NB4 (cell line): Measurements from ENCODE around the genes ZDHHC24, PC and RHOD.

- RRBS = no CpG with 5 or more reads among the region's 7 CpGs
Measured at GRCh38 chr11:66539209-66539686, 6.6 kb downstream of the ZDHHC24 start.

GRCh38 chr11:66545955-66546483 is at the start of gene ZDHHC24:
ZDHHC24 (minus strand) TSS chr11:66546048.
- RRBS = 1% methylated on average over 28 of the region's 50 CpGs

DNA sequence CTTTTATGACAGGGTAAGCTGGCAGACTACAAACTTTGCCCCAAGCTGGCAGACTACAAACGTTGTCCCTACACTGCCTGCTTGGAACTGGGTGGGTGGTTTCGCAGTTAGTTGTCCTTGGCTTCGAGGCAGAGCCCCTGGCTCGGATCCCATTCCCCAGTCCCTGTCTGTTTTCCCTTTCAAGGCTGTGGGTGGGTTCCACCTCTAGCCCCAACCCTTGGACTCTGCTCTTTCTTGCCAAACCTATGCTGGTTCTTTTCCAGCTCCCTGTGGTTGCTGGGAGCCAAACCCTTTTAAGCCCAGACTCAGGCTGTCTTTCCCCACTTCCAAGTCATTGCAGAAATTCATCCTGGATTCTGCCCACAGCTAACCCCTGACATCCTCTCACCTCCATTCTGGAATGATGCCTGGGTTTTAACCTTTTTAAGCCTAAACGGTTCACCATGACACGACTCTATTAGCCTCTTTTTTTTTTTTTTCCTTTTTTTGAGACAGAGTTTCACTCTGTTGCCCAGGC is 9.2 kb upstream of the RBM14 start:
- RRBS = no CpG with 5 or more reads among the region's 6 CpGs

GRCh38 chr11:66851569-66852212 is 5.2 kb upstream of the LRFN4 start:
- RRBS = no CpG with 5 or more reads among the region's 17 CpGs

GRCh38 chr11:66863508-66864128 is 6.8 kb downstream of the LRFN4 start:
- RRBS = no CpG with 5 or more reads among the region's 28 CpGs

GRCh38 chr11:66957956-66959031 is at the start of gene PC:
PC (minus strand) TSS chr11:66958383.
- RRBS = 2% methylated on average over 12 of the region's 118 CpGs

DNA sequence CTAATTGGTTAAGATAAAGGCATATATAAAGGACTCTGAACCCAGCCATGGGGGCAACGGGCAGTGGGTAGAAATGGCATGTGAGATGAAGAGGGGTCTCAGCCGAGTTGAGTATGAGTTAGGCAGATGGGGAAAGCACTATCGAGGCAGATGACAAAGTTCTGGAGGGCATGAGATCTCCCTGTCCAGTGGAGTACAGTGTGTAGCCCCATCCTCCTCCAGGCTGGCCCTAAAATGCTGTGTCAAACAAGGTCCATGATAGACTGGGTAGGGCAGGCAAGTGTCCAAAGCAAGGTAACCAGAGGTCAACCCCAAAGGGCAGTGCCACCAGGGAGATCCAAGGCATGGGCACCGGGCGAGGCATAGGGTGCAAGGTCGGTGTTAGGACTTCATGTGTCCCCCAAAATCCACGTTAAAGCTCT is 18.9 kb upstream of the SYT12 start:
- RRBS = no CpG with 5 or more reads among the region's 7 CpGs

DNA sequence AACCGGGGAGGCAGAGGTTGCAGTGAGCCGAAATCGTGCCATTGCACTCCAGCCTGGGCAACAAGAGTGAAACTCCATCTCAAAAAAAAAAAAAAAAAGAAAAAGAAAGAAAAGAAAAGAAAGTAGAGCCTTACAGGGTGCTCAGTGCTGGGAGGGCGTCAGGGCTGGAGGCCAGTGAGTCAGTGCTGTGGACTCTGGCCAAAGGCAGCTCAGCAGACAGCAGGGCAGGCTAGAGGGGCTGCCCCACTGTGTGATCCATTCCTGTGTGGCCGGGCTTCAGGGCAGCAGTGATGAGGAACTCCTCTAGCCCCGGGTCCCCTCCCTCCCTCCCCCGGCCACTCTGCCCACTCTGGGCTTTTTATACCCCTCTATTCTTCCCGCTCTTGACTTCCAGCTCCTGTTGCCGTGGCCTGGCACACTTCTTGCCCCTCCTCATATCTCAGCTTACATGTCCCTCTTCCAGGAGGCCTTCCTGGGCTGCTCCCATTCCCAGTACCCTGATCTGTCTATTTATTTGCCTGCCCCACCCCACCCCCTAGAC is 10.0 kb downstream of the SYT12 start:
- RRBS = no CpG with 5 or more reads among the region's 9 CpGs

DNA sequence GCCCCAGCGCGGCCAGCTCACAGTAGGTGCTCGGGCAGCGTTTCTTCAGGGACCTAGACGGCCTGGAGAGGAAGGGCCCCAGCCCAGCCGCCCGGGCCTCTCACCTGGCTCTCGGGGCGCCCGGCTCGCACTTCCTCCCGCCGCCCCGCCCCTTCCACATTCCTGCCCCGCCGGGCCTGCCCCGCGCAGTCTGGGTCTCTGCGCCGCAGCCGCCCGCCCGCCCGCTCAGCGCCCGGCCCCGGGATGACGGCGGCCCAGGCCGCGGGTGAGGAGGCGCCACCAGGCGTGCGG is at the start of gene RHOD:
TSS of gene RHOD (plus strand) at position 188 of the 291 bp plus-strand sequence.
- RRBS = 88% methylated on average over 11 of the region's 34 CpGs

DNA sequence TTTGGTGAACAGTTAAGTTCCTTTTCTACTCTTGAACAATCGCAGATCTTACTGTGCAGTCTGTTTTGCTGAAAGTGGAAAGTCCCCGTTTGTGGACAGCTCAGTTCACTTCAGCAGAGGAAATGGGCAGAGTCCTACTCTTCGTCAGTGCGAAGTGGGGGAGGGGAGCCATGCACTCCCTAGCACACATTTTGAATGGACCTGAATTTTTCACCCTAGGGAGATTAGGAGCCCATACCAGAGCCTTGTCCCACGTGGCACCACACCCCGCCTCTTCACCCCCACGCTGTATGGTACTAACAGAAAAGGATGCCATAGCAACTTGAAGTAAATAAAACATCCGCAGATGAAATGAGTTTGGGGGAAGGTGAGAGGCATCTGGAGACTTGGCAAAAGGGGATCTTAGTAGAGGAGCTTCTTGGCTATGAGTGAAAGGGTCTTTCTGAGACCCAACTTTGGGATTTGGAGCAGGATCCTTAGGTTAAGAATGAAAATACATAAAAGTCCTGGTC is 25.2 kb upstream of the GRK2 start:
- RRBS = no CpG with 5 or more reads among the region's 8 CpGs

- RRBS = no CpG with 5 or more reads among the region's 13 CpGs
Measured at GRCh38 chr11:67283491-67283960, 5.6 kb upstream of the ANKRD13D start.

- RRBS = under 1% methylated on average over 45 of the region's 74 CpGs
Measured at GRCh38 chr11:67288098-67289101, 703 bp upstream of the ANKRD13D start.

DNA sequence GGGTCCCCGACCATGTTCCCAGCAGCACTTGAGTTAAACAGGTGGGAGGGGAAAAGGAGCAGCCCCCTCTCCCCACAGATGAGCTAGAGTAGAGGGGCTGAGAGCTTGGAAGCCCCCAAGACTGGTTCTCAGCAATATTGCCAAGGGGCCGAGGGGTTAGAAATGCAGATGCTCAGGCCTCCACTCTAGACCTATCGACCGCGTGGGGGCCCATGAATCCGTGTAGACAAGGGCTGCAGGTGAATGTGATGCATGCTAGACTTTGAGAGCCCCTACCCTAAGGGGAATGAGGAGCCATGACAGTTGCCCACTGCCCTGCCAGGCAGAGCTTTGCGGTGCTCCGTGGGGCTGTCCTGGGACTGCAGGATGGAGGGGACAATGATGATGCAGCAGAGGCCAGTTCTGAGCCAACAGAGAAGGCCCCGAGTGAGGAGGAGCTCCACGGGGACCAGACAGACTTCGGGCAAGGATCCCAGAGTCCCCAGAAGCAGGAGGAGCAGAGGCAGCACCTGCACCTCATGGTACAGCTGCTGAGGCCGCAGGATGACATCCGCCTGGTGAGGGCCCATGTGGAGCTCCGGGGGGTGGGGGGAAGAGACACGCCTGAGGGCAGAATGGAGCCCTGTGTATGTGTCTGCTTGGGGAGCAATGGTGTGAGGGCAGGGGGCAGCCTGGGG is 1.3 kb downstream of the SSH3 start:
- RRBS = no CpG with 5 or more reads among the region's 15 CpGs

DNA sequence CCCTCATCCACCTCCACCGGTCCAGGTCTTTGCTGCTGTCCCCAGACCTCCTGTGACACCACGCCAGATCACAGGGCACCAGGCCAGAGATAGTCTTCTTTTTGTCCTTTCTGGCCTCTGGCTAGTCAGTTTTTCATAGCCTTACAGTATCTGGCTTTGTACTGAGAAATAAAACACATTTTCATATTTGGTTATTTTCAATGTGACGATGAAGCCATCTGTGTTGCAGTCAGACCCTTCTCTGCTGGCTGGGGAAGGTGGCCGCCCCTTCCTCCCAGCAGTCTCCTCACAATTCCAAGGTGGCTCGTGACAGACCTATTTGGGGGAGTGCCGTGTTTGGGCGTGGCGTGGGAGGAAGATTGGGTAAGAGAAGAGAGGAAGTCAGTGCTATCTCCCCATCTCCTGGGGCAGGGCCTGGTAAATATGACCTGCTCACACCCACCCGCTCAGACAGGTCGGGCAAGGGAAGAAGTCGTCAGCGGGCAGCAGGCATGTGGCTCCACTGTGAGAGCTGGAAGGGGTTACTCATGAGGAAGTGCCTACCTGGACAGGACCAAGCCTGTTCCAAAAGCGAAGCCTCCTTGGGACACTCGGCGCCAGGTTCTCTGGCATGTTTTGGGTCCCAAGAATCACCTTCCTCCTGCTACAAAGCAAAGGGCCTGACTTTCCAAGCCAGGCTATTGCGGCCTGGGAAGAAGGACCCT is 9.2 kb downstream of the SSH3 start:
- RRBS = no CpG with 5 or more reads among the region's 16 CpGs

GRCh38 chr11:67331635-67332391 is 21.5 kb downstream of the POLD4 start:
- RRBS = no CpG with 5 or more reads among the region's 5 CpGs

- RRBS = no CpG with 5 or more reads among the region's 7 CpGs
Measured at GRCh38 chr11:67356736-67357839, 3.7 kb upstream of the POLD4 start.

DNA sequence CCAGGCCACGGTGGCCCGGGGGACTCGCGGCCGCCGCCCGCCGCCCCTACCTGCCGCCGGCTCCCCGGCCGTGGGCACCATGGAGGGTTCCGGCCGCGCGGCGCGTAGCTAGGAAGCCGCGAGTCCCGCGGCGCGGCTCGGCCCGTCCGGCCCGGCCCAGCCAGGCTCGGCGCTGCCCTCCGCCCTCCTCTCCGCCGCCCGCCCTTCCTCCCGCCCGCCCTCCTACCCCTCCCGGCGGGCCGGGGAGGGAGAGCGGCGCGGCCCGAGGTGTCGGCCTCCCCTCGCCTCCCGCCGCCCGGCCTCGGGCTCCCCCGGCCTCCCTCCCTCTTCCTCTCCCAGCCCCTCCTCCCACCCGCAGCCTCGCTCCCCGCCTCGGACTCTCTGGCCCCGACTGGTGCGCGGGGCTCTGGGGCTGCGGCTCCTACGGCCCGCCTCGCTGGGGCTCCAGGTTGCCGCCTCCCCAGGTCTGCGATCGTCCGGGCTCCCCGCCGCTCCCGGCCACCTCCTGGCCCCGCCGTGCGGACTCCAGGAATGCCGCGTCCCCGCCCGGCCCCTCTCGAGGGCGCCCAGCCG is 496 bp downstream of the CLCF1 start:
- RRBS = under 1% methylated on average over 54 of the region's 78 CpGs

GRCh38 chr11:67380767-67381814 is 7.7 kb upstream of the CLCF1 start:
- RRBS = no CpG with 5 or more reads among the region's 16 CpGs

DNA sequence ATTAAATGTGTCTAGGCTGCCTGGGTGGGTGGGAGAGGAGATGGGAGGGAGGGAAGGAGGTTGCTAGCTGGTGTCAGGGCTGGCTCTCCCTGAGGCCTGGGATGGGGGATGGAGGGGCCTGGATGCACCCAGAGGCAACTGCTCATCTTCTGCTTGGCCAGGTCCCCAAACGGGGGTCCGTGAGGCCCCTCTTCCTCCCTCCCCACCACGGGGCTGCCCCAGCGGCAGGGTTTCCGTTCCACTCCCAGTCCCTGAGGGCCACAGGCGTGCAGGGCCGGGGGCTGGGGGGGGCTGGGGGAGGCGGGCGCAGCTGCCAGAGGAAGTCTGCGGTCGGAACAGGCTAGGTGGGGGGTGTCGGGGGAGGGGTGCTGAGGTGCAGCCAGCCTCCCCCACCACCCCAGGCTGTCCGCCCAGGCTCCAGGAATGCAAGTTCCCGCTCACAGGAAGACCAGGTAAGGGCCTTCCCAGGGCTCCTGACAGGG is 520 bp downstream of the PTPRCAP start:
- RRBS = no CpG with 5 or more reads among the region's 14 CpGs

GRCh38 chr11:67484686-67485428 is 2.0 kb downstream of the AIP start:
- RRBS = no CpG with 5 or more reads among the region's 14 CpGs